Right atrium auricular region (tissue), 2 donors: ENCODE measurements around the genes OARD1 and MDFI.

DNA sequence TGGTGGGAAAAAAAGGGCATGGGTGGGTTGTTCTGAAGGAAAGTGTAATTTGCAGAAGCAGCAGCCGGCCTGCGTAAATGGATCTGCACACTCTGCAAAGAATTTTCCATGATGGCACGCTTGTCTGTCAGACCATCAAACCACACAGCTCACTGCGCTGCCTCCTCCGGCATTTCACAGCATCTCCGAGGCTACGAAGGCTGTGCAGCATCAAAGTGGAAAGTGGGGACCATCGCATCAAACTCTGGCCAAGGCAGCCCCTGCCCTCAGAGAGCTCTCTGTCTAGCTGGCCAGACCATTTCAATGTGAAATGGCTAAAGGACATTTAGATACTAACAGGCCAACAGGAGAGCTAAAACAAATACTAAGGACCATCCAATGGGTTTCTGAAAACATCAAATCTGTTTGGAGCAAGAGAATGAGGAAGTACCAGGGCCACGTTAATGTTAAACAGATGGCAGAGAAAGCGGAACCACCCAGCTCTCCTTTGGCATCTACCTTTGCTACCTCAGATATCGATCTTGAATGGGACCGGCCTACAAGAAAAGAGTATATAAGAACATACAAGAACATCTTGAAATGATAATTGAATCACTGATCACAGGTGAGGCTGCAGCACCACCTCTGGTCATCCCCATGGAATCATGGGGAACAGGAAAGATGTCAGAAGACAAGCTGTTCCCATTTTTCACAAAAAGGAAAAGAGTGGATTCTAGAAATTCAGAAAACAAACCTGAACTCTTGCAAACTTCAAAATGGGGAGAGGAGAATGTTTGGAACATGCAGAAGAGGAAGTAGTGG, 31.8 kb downstream of the KCNK5 start:
- PRO-cap, result no peak
- RAMPAGE, long total RNA, 2 experiments, result no peak in any of the 2 experiments

DNA sequence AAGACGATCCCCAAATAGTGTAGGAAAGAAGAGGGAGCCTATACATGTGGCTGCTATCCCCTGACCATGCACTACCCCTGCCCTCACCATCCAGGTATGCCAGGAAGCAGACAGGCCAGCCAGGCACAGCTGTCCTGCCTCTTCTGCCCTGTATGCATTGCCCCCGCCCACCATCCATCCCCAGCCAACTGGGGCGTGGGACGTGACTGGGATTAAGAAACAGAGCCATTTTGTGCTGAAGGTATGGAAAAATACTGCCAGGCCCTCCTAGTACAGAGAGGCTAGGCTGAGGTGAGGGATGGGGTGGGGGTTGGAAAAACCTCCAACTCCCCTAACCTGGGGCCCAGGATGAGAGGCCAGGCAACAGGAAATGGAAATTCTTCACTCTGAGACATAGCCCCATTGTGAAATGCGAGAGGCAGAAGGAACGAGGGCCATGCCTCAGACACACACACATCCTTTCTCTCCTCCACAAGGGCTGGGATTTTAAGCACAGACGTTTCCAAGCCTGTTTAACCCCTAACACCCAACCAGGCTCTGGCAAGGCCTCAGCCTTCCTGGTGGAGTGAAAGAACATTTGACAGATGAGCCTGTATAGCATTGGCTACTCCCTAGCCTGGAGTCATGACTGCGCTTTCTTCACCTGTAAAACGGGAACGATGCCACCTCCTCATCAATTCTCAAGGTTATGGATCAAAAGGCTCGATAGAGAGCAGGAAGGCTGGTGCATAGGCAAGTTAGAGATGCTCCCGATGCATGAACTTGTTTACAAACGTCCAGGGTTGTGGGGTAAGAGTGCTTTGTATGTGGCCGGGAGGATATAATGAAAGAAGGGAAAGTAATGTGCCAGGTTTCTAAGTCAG, 19.8 kb downstream of the KCNK5 start:
- PRO-cap, result no peak
- RAMPAGE, long total RNA, 2 experiments, result no peak in any of the 2 experiments

DNA sequence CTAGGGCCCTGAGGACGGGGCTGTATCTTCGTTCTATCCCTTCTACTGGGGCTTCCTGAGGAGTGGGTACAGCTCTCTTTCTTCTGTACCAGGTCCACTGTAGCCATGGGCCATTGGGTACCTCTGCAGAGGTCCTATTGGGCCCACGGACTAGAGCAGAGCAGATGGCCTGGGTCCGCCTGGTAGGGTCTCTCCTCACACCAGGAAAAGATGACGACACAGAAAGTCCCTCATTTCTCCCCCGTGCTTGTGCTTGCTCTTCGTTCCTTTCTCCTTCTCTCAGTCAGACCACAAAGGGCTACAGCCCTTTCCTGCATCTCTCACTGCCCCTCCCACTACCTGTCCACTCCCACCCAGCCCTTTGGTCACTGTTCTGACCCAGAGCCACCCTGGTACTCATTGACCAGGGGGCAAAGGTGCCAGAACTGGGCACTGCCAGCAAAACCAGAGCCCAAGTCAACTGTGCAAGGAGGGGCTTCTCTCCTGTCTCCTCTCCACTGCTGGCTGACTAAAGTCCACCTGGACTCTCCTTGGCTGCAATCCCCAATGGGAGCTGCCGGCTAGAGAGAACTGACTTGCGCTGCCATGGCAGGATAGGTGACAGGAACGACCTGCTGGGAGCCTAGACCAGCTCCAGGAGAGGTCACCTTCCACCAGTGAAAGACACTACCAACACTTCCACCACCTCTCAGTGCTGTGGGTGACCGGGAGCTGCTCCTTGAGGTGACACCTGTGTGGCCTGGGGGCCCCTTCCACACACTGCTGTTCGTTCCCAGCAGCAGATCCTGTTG, 32.9 kb downstream of the KCNK17 start:
- PRO-cap, result no peak
- RAMPAGE, long total RNA, 2 experiments, result no peak in any of the 2 experiments

GRCh38 chr6:39818723-39819073, 26.5 kb downstream of the DAAM2 start:
- PRO-cap, result bidirectional peak, plus-strand start at chr6:39818988, minus-strand start at chr6:39818800
- RAMPAGE, long total RNA, 2 experiments, result no peak in any of the 2 experiments

DNA sequence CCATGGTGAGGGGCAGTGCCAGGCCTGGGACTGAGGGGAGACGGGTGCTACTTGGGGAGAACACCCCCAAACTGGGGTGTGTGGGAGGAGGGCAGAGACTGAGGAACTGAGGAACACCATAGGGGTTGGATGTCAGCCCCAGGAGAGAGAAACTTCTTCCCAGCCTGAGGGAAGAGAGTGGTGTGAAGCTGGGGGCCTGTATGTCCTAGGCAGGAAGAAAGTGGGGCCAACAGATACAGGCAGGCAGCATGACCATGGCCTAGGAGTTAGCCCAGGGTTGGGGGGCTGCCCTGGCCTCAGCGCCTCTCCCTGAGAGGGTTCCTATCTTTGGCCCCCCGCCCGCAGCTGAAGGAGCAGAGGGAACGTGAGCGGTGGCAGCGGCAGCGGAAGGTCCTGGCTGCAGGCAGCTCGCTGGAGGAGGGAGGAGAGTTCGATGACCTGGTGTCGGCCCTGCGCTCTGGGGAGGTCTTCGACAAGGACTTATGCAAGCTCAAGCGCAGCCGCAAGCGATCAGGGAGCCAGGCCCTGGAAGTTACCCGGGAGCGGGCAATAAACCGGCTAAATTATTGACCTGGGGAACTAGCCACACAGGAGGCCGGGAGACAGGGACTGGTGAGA, 32.7 kb downstream of the MOCS1 start:
- PRO-cap, result no peak
- RAMPAGE, long total RNA, 2 experiments, result no peak in any of the 2 experiments

GRCh38 chr6:40996445-40997271, 42.4 kb downstream of the UNC5CL start:
- PRO-cap, result no peak
- RAMPAGE, long total RNA, 2 experiments, result no peak in any of the 2 experiments

DNA sequence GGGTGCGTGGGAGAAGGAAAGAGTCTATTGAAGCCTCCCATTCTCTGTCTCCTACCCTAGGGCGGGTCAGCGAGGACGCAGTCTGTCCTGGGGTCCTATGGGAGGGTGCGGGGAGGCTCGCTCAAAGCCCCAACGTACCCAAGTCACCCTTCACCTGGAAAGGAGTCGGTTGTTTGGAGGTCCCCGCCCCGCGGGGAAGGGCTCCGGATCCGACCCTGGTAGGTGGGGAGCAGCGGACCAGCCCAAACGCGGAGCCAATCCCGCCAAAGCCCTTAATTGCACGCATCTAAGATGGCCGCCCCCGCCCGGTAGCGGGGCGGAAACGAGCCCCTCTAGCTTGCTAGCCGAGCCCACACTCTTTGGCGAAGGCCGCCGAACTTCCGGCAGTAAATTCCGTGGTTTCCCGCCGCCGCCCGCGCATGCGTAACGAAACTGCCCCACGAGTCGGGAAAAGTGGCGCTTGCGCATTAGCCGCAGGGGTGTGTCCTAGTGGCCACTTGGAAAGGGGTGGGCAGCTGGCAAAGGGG, at the start of gene OARD1:
TSS of gene OARD1 (minus strand) at position 176 of the 527 bp plus-strand sequence.
- PRO-cap, result bidirectional peak, plus-strand start outside the sequence, minus-strand start at position 361 of the sequence
- RAMPAGE, long total RNA, 2 experiments, result start-site peak on the minus strand in 2 of 2 experiments, centred at positions 172 to 300 of the sequence, 29 to 424 reads per replicate

DNA sequence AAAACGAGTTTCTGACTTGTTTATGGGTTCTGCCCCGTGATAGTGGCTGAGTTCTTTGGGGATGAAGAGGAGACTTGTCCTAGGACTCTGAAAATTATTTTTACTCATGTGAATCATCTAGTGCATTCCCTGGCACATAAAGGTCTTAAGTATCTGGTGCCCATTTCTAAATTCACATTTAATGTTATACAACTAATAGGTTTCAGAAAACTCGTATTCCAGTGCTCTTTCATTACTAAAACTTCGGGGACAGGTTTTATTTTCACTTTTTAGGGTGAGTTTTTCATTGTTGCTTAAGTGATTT, 2.0 kb downstream of the NFYA start:
- PRO-cap, result unidirectional peak, minus-strand start at position 57 of the sequence
- RAMPAGE, long total RNA, 2 experiments, result no peak in any of the 2 experiments

- PRO-cap, result no peak
- RAMPAGE, long total RNA, 2 experiments, result no peak in any of the 2 experiments
Observed at GRCh38 chr6:41524669-41525262, 21.4 kb upstream of the FOXP4 start.

GRCh38 chr6:41547218-41548225, 1.3 kb downstream of the FOXP4 start:
- PRO-cap, result unidirectional peak, minus-strand start at chr6:41547680; unidirectional peak, minus-strand start at chr6:41547837
- RAMPAGE, long total RNA, 2 experiments, result start-site peak on the minus strand in 1 of 2 experiments, at chr6:41547560-41547641 at its widest, 27 reads per replicate

GRCh38 chr6:41638069-41638942, at the start of gene MDFI:
TSS of gene MDFI (plus strand) at chr6:41638468.
- PRO-cap, result bidirectional peak, plus-strand start at chr6:41638443, minus-strand start at chr6:41638224
- RAMPAGE, long total RNA, 2 experiments, result start-site peak on the plus strand in 1 of 2 experiments, at chr6:41638438-41638457 at its widest, 5 reads per replicate

DNA sequence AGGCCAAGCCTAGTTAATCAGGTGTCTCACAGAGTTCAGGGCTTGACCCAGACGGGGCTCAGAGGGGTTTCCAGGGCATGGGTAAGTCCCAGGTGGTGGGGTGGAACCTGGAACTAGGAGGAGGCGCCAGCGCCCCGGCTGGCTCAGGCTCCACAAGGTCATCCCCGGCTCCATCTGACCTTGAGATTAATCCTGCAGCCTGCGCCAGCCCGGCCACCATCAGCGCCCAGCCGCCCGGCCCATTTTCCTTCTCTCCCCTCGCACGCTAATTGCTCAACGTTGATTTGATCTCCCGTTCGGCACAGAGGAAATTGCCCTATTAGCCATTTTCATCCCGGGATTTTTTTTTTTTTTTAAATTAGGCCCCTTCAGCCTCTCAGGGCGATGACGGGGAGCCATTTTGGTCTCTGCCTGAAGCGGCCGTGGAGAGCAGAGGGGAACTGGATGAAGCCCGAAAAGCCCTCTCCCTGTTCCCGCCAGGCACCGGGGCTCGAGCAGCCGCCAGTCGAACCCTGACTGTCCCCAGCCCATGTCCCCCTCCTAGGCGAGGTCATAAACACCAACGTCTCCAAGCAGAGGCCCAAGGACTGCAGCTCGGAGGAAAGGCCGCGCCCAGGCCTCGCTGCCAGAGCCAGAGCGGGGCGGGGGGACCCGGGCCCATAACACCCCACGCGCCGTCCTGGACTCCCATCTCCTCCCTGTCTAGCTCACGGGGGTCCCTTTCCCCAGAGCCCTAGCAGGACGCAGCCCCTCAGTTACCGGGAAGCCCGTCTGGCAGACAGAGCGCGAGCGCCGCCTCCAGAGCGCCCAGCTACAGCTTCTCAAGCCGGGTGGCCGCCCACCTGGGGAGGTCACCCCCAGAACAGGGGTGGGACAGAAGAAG, 44.7 kb downstream of the MDFI start:
- PRO-cap, result no peak
- RAMPAGE, long total RNA, 2 experiments, result no peak in any of the 2 experiments

GRCh38 chr6:41683616-41684243, 45.5 kb downstream of the MDFI start:
- PRO-cap, result unidirectional peak, minus-strand start at chr6:41683734
- RAMPAGE, long total RNA, 2 experiments, result no peak in any of the 2 experiments

DNA sequence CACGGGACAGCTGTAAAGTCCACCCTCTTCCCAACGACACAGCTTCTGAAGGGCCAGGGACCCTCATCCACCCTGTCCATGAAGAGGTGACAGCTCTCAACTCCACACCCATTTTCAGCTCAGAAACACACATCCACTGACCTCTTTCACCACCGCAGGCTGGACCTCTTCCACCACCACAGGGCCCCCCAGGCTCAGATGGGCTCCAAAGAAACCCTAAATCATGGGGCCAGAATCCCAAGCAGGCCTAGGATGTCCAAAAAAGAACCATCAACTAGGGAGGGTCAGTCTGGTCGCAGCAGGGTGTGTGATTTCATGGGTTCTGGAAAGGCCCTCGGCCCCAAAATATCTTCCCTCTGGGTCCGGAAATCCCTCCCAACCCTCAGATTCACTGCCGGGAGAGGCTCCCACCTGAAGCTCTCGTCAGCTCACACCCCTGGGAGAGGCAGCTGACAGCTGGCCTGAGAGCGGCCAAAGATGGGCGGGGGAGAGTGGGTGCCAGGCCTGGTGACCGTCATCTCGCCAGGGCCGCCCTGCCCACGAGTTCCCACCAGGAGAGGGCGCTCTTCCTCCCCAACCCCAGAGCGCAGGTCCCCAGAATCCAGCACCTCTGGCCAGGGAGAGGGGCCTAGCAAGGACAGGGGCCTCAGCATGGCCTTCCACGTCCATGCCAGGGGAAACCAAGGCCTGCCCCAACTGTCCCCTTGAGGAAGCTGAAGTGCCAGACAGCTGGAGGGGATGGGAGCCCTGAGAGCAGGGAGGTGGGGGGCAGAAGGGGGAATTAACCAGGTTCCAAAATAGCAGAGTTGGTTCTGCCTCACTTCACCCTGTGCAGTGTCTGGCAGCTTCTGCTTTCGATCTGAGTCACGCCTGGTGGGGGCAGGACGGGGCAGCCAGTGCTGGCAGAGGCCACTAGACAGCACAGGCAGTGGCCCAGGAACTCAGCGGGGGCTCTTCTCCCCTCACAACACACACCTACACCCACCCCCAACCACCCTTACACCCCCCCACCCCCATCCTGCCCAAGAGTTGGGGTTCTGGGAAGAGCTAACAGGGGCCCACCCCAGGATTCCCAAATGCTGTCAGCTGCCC, 29.6 kb downstream of the TFEB start:
- PRO-cap, result no peak
- RAMPAGE, long total RNA, 2 experiments, result no peak in any of the 2 experiments

DNA sequence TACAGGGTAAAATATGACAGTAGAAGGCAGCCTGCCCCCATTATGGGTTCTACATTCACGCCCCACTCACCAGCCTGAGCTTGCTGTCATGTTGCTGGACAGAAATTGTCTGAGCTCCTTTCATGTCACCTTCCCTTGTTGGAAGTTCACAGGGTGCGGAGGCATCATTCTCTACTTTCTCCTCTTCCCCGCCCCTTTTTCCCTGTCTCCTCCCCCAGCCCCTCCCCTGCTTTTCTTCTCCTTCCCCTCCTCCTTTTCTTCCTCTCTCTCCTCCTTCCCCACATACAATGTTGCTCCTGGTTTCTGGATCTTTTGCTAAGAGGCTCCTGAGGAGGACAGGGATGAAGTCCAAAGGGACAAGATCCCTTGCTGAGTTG, 656 bp upstream of the TFEB start:
- PRO-cap, result no peak
- RAMPAGE, long total RNA, 2 experiments, result no peak in any of the 2 experiments

GRCh38 chr6:41786289-41786835, 1.1 kb upstream of the TOMM6 start:
- PRO-cap, result bidirectional peak, plus-strand start at chr6:41786696, minus-strand start at chr6:41786556
- RAMPAGE, long total RNA, 2 experiments, result no peak in any of the 2 experiments

DNA sequence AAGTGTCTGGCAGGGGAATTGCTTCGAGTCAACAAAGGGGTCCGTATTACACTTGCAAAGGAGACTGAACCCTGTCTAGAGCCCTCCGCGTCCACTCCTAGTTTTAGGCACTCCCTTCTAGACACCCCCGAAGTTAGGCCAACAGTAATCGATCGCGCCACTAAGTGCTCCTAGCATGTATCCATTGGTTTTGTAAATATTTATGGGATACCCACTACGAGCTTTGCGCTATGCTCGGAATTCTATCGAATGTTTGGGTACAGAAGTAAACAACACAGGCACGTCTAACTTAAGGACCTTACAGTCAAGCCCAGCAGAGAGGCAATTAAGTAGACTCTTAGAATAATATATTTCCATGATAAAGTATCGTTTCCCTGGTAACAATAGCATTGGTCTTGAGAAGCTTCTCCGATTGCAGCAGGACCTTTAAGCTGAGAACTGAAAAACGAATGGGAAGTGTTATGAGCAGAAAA, 633 bp downstream of the BYSL start:
- PRO-cap, result no peak
- RAMPAGE, long total RNA, 2 experiments, result no peak in any of the 2 experiments

DNA sequence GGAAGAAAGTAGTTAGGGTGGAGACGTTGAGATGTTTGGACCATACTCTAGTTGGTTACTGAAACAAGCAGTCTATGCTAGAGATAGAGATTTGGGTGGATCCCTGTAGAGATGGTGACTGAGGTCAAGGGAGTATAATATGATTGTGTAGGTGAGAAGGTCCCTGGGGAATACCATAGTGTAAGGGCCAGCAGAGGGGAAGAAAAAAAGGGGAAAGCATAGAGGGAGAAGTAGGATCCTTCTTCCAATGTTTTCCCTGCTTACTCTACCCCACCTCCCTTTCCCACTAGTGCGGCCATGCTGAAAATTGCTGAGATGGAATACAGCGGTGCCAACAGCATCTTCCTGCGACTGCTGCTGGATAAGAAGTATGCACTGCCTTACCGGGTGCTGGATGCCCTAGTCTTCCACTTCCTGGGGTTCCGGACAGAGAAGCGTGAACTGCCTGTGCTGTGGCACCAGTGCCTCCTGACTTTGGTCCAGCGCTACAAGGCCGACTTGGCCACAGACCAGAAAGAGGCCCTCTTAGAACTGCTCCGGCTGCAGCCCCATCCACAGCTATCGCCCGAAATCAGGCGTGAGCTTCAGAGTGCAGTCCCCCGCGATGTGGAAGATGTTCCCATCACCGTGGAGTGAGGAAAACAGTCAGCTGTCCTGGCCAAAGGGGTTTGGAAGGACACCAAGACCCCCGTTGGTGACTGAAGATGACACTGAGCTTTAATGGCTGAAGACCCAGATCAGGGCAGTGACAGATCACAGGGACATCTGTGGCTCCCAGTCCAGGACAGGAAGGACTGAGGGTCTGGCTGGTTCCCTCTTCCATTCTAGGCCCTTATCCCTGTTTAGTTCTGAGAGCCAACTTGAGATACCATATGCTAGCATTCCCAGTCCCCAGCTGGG, 9.3 kb downstream of the CCND3 start:
- PRO-cap, result no peak
- RAMPAGE, long total RNA, 2 experiments, result no peak in any of the 2 experiments

- PRO-cap, result no peak
- RAMPAGE, long total RNA, 2 experiments, result no peak in any of the 2 experiments
Observed at GRCh38 chr6:42009944-42010913, 40.1 kb upstream of the TAF8 start.

- PRO-cap, result no peak
- RAMPAGE, long total RNA, 2 experiments, result no peak in any of the 2 experiments
Observed at GRCh38 chr6:42010914-42011302, 39.4 kb upstream of the TAF8 start.